ENCODE measurements around a stretch of chr6.

- PRO-cap = no peak
- RAMPAGE, long total RNA, 2 experiments = no peak in any of the 2 experiments
Measured at GRCh38 chr6:158518201-158518807, 41.6 kb upstream of the TMEM181 start.

DNA sequence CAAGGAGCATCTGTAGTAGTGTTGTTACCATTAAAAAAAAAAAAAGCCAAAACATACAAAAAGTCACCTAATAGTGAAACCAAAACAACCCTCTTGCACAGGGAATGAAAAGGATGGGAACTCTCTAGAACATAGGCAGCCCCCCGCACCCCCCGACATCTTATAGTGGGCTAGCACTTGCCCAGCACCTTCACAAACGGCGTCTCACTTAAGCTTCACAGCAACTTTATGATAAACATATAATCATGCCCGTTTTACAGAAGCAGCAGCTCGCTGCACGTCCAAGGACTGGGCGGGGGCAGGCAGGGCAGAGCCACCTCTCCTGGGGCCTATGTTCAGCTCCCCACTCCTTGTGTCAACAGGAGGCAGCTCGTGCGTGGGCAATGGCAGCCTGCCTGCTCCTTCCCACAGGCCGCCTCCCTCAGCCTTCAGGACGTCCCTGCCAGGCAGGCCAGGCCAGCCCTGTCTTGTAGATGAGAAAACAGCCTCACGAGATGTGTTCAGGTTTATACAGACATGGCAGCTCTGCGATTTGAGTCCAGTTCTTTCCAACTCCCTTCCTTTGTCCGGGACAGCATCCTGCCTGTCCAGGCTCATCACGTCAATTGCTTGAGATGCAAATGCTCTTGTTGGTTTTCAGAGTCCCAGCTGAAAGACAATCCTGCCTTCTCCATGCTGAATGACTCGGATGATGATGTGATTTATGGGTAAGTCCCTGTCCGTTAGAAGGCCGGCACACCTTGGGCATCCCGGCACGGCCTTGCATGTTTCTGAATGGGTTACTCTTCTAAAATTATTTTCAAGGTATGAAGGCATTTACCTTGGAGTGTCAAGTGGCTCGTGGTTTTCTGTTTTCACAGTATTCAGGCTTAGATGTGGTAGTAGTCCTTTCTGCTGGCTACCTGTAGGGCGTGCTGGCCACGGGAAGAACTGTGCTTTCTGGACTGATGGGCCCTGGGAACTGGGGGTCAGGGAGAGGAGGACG lies 13.6 kb downstream of the DYNLT1 start:
- PRO-cap = no peak
- RAMPAGE, long total RNA, 2 experiments = start-site peak on the plus strand in 1 of 2 experiments, centred at position 458 of the sequence, 6 reads per replicate

- PRO-cap = no peak
- RAMPAGE, long total RNA, 2 experiments = no peak in any of the 2 experiments
Measured at GRCh38 chr6:158650354-158650871, 559 bp downstream of the SYTL3 start.

DNA sequence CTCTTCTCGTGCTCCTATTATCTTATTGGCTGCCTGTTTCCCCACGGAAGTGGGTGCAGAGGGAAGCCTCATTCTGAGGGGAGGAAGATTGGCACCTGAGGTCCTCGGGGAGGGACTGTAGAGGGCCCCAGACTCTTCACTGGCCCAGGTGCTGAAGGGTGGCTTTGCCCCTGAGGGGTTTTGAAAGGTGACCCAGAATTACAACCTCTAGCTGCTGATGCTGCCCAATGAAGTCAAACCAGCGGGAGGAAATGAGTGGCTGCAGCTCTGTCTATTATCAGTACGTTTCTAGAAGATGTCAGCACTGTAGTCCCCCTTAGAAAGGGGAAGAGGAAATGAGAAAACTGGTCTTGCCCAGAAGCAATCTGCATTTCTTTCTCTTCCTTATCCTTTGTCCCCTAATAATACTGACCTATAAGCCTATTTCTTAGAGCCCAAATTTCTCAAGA lies 66.0 kb downstream of the SYTL3 start:
- PRO-cap = unidirectional peak, minus-strand start at position 290 of the sequence
- RAMPAGE, long total RNA, 2 experiments = no peak in any of the 2 experiments

- PRO-cap = no peak
- RAMPAGE, long total RNA, 2 experiments = no peak in any of the 2 experiments
Measured at GRCh38 chr6:158720273-158721157, 70.7 kb downstream of the SYTL3 start.

GRCh38 chr6:158757611-158758046 lies 61.5 kb downstream of the EZR start:
- PRO-cap = no peak
- RAMPAGE, long total RNA, 2 experiments = no peak in any of the 2 experiments

DNA sequence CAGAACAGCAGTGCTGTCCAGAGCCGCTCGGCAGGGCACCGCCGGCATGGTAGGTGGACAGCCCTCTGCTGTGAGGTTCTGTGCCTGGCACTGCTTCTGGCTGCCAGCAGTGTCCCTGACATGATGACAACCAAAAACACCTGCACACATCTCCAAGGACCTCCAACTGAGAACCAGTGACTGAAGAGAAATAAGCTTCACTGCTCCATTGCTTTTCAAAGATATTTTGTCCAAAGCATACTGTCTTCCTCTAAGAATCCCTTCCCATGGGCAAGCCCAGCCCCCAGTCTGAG lies 55.4 kb downstream of the EZR start:
- PRO-cap = no peak
- RAMPAGE, long total RNA, 2 experiments = no peak in any of the 2 experiments

DNA sequence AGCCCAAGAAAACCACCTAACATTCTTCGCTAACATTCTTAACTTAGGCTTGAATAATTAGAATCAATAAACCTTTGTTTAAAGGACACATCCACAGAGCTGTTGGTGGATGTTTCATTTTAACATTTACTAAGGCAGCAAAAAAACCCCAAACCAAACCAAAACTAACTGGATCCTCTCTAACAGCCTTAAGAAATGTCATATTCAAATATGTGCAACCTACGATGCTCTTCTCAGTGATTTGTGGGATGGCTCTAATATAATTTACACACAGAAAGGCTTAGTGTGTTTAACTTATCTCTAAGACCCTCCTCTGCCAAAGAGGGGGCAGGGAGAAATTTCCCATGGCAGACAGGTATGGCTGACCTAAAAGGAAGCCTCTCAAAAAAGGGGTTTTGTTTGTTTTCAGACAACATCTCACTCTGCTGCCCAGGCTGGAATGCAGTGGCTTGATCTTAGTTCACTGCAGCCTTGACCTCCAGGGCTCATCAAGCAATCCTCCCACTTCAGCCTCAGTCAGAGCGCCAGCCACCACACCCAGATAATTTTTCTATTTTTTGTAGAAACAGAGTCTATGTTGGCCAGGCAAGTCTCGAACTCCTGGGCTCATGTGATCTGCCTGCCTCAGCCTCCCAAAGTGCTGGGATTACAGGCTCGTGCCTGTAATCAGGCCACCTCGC lies 3.9 kb downstream of the EZR start:
- PRO-cap = no peak
- RAMPAGE, long total RNA, 2 experiments = no peak in any of the 2 experiments

GRCh38 chr6:158817890-158818472 lies 1.2 kb downstream of the EZR start:
- PRO-cap = bidirectional peak, plus-strand start at chr6:158818373, minus-strand start at chr6:158818235
- RAMPAGE, long total RNA, 2 experiments = start-site peak on the minus strand in 2 of 2 experiments, at chr6:158818228-158818257 at its widest, 228 to 393 reads per replicate

- PRO-cap = no peak
- RAMPAGE, long total RNA, 2 experiments = no peak in any of the 2 experiments
Measured at GRCh38 chr6:158849773-158850487, 30.8 kb upstream of the EZR start.

DNA sequence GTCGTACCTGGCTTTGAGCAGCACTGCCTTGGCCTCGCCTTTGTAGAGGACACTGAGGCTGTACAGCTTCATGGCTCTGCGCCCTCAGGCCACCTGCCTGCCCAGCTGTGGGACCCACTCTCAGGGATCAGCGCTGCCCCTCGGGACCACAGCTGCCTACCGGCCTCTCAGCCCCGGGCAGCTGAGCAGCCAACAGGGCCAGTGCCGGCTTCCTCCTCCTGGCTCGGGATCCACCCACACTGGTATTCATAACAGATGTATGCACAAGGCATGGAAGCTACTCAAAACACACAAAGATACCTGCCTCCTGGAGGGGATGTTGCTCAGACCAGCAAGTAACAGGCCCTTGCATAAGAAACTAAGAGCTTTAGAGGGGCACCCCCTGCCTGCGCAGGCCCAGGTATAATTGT lies 77.9 kb downstream of the RSPH3 start:
- PRO-cap = no peak
- RAMPAGE, long total RNA, 2 experiments = no peak in any of the 2 experiments

DNA sequence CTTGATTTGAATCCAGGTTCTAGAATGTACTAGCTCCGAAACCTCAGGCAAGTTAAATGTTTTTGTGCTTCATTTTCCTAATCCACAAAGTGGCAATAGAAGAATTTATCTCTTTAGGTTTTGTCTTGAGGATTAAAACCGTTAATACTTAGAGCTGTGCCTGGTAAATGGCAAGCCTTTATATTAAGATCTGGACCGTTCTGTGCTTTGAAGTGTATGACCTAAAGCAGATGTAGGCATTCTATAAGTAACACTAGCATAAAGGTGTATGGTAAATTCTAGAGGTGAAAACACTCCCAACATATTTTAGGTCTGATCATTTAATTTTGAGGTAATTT lies 596 bp upstream of the RSPH3 start:
- PRO-cap = no peak
- RAMPAGE, long total RNA, 2 experiments = no peak in any of the 2 experiments

DNA sequence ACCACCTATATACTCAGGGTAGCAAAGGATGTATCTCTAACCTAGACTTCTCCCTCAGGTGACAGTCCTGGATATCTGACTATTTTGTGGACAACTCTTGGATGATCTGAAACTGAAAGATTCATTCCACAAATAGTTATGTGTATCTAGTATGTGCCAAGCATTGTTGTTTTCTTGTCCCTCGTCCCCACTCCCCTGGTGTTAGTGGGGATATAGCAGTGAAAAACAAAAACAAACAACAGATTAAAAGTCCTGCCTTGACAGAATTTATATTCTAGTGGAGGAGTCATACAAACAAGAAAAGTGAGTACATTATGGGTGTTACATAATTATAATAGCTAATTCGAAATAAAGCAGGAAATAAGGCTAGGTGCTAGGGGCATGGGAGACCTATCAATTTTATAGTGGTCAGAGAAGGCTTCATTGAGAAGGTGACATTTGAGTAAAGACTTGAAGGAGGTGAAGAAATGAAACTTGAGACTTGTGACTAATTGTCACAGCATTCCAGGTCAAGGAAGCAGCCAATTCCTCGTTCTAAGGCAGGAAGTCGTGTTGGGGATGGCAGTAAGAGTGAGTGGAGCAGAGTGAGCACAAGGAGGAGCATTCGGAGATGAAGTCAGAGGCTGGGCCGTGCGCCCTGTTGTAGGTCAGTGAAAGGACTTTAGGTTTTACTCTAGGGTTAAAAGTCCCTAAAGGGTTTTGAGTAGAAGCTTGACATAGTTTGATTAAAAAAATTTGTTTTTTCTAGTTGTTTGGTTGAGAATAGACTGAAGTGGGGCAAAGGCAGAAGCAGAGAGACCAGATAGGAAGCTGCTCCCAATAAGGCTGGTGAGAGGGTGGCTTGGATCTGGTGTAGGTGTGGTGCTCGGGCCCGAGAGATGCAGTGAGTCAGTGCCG lies 2.3 kb upstream of the RSPH3 start:
- PRO-cap = no peak
- RAMPAGE, long total RNA, 2 experiments = no peak in any of the 2 experiments

DNA sequence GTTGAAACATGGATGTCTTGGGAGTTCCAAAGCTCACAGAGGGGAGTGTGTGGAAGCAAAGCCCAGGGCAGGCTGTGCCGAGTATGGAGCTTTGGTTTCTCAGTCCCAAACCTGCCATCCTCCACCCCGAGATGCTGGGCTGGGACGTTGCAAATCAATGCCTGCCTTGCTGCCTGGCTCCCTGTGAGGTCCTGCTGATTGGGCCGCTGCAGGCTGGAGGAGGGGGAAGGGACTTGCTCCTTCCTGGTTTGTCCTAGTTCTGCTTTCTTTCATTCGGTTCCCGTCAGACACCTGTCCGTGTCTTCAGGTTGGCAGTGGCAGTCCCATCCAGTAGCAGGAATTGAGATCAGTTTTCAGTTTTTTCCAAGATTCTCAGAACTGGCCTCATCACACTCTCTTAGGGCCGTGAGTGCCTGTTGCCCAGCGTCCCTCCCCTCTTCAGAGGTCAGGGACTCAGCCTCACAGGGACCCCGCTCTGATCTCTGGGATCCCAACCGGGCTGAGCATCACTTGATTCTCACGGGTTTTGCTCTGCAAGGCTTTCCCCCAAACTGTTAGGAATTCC lies 24.1 kb upstream of the TAGAP start:
- PRO-cap = no peak
- RAMPAGE, long total RNA, 2 experiments = no peak in any of the 2 experiments

DNA sequence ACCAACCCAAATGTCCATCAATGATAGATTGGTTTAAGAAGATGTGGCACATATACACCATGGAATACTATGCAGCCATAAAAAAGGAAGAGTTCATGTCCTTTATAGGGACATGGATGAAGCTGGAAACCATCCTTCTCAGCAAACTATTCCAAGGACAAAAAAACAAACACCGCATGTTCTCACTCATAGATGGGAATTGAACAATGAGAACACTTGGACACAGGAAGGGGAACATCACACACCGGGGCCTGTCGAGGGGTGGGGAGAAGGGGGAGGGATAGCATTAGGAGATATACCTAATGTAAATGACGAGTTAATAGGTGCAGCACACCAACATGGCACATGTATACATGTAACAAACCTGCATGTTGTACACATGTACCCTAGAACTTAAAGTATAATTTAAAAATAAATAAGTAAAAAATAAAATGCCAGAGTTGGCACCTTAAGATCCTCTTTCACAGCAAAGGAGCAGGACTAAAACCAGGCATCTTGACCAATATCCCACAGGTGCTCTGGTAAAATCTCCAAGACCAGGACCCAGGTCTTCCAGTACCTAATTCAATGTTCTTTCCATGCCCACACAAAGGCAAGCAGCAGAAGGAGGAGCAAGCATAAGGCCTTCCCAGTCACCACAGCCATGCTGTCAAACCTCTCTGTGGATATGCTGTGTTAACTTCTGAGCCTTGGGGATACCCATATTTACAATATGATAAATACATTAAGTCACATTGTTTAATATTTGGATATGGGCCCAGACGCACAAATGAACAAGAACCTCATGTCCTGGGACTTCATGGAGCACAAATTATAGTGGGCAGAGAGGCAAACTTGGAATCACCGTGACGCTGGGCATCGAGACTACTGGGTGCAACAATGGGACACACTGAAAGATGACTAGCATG lies 16.4 kb downstream of the SOD2 start:
- PRO-cap = no peak
- RAMPAGE, long total RNA, 2 experiments = no peak in any of the 2 experiments

GRCh38 chr6:159691815-159692257 lies 1.2 kb downstream of the SOD2 start:
- PRO-cap = no peak
- RAMPAGE, long total RNA, 2 experiments = no peak in any of the 2 experiments

GRCh38 chr6:159712694-159713477 lies 14.4 kb upstream of the WTAP start:
- PRO-cap = no peak
- RAMPAGE, long total RNA, 2 experiments = no peak in any of the 2 experiments

- PRO-cap = bidirectional peak, plus-strand start at chr6:159727127, minus-strand start at chr6:159726908; bidirectional peak, plus-strand start at chr6:159727575, minus-strand start at chr6:159727442
- RAMPAGE, long total RNA, 2 experiments = start-site peak on the plus strand in 2 of 2 experiments, at chr6:159727104-159727162 at its widest, 179 to 310 reads per replicate; start-site peak on the minus strand in 1 of 2 experiments, at chr6:159727335-159727384 at its widest, 143 reads per replicate
Measured at GRCh38 chr6:159726452-159727480, 540 bp upstream of the WTAP start.

DNA sequence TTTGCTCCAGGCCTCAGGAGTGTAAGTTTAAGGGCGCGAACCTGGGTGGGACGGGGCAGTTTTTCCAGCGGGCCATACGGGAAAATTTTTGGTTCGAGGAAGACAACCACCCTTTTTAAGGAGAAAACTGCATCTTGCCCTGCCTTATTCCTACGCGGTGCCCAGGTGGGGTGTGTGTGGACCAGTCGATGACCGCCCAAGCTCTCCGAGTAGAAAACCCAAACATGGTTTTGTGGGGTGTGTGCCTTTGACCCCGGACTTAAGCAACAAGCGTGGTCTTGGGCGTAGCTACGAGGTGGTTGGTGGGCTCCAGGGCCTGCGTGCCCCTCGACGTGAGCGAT lies 257 bp upstream of the MRPL18 start:
- PRO-cap = bidirectional peak, plus-strand start outside the sequence, minus-strand start at position 267 of the sequence
- RAMPAGE, long total RNA, 2 experiments = no peak in any of the 2 experiments

- PRO-cap = no peak
- RAMPAGE, long total RNA, 2 experiments = no peak in any of the 2 experiments
Measured at GRCh38 chr6:160016217-160016833, 47.4 kb downstream of the IGF2R start.

Measured in prostate gland (tissue), 2 donors.